ENCODE measurements around a stretch of chr7.

DNA sequence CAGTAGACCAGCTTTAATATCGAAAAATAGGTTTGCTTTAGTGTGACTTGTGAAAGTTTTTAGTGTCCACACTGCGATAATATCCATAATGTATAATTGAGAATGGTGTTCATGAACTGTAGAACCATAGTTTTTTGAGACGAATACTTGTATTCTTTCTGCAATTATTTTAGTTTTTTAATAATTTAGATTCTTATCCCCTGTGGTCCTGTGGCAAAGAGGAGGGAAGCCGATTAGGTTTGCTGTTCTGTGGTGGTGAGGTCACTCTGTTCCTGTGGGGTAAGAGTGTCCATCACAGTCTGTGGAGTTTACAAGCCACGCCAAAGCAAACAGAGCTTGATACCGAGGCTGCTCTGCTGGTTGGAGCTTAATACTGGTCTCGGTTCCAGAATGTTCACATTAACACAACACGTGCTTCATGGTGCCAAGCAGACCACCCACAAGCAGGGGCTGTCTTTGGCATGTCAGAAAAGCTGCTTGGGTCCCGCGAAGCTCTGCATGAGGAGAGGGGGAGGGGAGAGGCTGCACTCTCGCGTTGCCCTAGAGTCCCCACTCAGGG, 47.4 kb downstream of the DNAJB6 start:
- PRO-cap = no peak

GRCh38 chr7:157994241-157994546, 593.4 kb downstream of the PTPRN2 start:
- PRO-cap = no peak

DNA sequence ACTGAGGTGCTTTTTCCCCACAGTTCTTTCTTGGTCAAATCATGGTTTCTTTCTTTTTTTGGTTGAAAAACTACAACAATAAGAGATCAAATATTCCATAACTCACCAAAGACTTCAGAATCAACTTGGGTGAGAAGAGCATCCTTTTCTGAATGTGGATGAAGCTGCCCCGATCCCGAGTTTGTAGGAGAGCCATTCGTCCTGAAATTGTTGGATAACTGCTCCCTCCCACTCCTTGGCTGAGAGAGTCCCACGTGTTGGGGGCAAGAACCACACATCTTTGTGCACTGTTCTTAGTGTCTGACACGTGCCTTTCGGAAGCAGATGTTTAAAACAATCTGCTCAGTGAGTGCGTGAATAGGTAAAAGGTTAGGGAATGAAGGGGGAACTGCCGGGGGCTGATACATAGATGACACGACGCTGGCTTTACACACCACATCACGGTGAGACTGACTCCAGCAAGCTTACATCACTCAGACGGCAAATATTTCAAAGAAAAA, 575.7 kb downstream of the PTPRN2 start:
- PRO-cap = no peak

GRCh38 chr7:158015599-158016281, 571.9 kb downstream of the PTPRN2 start:
- PRO-cap = unidirectional peak, minus-strand start at chr7:158016055

DNA sequence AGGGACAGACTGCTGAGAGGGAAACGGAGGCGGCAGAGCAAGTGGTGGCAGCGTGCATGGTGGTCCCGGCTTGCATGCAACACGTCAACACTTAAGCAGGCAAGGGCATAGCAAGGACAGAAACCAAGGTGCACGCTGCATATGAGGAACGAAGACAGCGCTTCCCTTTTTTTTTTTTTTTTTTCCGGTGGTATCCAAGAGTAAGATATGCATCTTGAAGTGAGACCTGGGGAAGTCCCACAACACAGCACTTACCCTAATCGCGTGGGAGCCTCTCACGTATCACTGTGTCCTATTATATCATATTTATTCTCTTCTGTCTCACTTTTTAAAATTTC, 361.1 kb downstream of the PTPRN2 start:
- PRO-cap = no peak

- PRO-cap = no peak
Measured at GRCh38 chr7:158263644-158264715, 323.6 kb downstream of the PTPRN2 start.

DNA sequence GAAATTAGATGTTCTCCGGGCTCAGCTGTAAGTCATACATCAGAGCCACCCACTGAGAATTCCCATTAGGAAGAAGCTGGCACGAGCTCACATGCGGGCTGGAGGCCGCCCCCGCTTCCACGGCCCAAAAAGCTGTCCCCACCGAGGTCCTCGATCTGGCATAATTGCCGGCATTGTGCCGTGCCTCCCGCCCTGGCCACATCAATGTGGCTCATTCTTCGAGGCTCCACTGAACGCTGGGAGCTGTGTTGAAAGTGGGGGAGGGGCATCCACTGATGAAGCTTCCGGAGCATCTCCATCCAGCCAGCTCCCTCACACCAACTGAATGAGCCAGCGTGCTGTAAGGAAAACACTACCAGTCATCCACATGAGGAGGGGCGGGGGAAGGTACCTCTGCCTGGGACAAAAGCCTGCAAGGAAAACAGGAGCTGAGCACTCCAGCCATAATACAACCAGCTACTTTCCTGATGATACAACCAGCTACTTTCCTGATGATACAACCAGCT, 173.1 kb downstream of the PTPRN2 start:
- PRO-cap = no peak

DNA sequence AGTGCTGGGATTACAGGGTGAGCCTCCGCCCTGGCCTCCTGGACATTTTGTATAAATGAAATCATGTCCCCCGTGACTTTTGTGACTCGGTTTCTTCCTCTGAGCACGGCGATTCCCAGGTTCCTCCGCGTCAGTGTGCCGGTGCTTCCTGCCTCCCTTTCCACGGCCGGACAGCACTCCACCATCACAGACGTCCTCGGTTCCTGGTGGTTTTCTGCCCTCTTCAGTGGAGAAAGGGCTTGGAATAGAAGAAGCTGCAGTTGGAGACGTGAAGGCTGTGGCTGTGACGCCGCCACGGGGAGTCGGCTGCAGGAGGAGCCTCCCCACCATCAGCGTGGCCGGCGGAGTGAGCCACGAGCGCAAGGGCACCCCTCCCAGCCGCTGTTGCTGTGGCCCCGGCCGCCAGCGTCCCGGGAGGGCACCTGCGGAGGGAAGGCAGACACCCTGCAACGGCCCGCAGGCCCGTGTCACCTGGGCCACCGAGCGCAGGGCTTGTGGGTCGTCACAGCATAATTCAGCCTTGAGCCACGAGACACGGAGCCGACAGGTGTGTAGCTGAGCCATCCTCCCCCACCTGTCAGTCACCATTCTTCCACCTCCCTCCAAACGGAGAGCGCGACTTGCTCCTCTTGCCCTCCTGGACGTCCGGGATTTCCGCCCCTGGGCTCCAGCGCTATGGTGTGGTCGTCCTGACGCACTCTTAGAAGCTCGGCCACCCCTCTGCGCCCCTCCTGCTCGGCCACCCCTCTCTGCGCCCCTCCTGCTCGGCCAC, 102.8 kb downstream of the PTPRN2 start:
- PRO-cap = no peak

DNA sequence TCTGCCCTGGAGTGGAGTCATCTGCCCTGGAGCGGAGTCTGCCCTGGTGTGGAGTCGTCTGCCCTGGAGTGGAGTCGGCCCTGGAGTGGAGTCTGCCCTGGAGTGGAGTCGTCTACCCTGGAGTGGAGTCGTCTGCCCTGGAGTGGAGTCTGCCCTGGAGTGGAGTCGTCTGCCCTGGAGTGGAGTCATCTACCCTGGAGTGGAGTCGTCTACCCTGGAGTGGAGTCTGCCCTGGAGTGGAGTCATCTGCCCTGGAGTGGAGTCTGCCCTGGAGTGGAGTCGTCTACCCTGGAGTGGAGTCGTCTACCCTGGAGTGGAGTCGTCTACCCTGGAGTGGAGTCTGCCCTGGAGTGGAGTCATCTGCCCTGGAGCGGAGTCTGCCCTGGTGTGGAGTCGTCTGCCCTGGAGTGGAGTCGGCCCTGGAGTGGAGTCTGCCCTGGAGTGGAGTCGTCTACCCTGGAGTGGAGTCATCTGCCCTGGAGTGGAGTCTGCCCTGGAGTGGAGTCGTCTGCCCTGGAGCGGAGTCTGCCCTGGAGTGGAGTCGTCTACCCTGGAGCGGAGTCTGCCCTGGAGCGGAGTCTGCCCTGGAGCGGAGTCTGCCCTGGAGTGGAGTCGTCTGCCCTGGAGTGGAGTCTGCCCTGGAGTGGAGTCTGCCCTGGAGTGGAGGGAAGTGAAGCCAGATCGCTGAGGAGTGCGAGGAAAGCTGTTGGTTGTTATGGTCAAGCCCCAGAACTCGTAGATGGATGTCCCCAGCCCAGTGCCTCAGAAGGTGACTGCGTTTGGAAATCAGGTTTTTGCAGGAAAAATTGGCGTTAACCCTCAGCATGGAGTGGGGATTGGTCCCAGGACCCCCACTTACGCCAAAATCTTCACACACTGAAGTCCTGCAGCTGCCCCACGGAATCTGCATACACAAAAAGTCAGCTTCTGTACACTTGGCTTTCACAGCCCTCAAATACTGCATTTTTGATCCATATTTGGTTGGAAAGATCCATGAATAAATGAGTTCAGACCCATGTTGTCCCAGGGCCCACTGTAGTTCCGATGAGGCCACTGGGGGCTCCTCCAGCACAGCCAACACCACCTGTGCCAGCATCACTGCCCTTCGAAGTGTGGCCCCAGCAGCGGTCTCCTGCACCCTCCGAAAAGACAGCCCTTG, 63.4 kb downstream of the PTPRN2 start:
- PRO-cap = no peak

DNA sequence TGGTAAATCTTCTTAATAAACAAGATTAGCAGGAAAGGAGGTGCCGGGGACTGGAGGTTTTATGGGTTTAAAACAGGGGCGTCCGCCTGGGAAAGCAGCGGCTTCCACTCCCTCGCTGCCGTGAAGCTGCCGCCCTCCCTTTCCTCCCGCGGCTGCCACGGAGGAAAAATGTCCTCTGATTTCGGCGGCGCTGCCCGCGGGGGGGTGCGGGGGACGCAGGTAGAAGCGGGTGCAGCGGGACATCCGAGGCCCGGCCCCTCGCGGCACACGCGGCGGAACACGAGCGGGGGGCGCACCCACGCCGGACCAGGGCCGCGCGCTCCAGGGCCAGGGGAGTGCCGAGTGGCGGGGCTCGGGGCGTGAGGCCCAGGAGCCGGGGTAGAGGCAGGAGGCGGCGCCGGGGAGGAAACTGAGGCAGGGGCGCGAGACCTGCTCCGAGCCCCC, 1.0 kb downstream of the PTPRN2 start:
- PRO-cap = no peak

DNA sequence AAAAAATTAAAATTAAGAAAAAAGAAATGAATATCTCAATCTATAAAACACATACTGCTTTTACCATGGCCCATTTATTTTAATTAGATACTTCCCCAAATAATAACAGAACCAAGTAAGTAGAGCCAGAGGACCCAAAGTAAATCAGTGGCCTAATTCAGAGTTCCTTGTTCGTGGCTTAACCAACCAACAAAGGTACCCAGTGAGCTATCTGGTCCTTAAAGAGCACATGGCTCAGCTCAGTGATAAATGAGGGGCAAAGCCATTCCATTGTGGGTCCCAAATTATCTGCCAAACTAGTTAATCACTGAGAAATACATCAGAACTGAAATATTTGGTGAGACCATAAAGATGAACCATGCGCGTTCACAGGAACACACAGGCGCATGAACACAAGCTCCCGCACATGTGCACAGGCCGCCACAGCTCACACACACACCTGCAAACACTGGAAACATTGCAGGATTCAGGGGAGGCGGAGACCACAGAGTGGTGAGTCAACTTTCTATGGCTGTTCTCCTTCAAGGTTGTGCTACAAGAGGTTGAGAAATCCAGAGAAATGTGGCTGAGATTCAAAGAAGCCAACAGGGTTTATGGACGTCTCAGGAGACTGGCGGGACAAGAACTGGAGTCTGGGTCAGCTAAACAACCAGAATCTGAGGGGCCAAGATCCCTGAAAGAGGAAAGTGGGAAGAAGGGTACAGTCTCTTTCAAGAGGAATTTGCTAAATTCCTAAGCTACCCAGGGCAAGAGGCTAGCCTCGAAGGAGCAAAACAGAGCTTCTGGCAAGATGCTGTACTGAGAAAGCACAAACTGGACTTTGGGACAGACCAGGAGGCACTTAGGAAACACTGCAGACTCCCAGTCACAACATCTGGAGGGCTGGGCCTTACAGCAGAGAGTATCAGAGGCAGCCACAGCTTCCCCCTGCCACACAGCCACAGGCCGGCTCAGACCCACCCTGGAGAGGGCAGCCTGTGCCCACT, 17.8 kb downstream of the ESYT2 start:
- PRO-cap = no peak

DNA sequence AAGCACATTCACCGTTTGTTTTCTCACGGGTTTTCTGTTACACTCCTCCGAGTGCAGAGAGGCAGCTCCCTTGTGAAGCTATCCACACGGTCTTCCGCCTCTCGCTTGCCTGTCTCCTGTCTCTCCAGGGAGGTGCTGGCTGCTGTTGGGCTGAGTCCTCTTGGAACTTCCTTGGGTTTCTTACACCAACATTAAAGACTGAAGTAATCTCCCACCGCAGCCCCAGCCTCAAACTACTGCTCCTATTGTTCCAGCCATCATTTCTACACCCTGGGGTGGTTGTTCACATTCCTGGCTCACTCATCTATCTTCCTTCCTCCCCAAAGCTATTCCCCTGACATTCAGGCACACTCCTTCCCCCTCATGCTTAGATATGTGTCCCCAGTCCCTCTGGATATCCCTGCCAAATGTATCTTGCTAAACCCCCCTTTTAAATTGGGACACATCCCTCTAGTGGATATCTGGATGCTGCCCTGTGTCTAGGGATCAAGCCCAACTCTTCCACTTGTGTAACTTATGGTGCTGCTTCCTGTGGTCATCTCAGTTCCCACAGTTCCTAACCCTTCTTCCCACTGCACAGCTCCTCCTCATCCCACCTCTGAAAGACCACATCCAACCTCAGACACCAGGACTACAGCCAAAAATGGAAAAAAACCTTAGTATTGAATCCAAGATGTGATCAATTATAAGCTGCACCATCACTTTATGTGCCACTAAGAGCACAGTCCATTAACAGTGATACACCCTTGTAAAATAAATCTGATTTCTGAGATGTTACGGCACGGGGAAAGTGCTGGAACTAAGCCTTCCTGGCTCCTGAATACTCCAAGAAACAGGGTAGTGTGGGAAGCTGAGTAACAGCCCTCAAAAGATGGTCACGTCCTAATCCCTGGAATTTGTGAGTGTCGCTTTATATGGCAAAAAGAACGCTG, 13.9 kb downstream of the ESYT2 start:
- PRO-cap = no peak

DNA sequence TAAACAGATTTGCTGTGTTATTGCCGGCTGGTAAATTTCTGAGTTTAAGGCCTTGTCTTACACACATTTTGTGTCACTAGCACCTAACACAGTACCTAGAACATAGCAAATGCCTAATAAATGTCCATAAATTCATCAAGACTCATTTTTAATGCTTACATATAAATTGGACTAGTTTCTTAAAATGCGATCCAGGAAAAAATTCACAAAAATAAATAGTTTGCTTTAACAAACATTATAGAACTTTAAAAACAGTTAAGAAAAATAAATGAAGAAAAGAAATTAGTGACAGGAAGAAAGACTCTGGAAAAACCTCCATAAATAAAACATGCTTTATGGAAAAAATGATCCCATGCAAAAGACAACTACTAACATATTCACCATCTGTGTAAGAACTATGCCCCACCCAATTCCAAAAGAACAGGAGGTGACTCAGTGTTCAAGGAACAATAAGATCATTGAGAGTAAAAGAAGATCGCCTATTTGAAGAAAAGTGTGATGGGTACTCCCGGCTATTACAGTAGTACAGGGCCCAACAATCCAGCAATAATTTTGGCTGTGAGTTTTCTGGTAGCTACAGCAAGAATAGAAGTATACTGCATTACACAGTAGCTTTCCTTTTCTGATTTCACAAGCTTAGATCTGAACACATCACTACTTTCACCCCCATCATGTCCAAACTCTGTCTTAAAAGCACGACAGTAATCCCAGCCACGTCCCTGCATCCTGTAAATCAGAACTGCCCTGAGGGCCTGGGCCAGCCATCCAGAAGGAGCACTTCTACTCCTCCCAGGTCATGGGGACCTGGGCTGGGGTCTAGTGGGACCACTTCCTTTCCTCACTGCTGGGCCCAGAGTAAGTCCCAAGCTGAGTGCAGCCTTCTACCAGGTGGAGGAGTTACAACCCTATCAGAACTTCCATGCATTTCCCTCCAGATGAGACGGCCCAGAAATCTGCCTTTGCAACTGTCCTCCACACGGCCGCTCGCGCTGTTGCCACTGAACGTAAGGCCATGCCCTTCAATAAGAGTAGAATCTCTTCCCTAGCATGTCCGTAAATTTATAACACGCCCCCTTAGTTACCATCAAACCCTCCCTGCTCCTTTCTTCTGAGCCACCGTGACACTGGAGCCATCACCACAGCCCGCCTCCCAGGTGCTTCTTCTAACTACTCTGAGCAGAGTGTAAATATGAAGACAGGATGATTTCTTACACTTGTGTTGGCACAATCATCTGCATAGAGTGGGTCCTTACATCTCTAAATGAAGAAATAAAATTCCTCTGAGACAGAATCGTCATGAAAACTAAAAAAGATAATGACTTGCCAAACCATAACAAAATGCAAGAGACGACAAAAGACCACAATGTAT, 8.0 kb downstream of the ESYT2 start:
- PRO-cap = unidirectional peak, plus-strand start at position 483 of the sequence

GRCh38 chr7:158979520-158980038, 123.2 kb downstream of the DYNC2I1 start:
- PRO-cap = no peak

- PRO-cap = no peak
Measured at GRCh38 chr7:159098780-159099160, 45.9 kb downstream of the VIPR2 start.